Melanocyte of skin (primary cell): ENCODE measurements around the gene SNX9.

DNA sequence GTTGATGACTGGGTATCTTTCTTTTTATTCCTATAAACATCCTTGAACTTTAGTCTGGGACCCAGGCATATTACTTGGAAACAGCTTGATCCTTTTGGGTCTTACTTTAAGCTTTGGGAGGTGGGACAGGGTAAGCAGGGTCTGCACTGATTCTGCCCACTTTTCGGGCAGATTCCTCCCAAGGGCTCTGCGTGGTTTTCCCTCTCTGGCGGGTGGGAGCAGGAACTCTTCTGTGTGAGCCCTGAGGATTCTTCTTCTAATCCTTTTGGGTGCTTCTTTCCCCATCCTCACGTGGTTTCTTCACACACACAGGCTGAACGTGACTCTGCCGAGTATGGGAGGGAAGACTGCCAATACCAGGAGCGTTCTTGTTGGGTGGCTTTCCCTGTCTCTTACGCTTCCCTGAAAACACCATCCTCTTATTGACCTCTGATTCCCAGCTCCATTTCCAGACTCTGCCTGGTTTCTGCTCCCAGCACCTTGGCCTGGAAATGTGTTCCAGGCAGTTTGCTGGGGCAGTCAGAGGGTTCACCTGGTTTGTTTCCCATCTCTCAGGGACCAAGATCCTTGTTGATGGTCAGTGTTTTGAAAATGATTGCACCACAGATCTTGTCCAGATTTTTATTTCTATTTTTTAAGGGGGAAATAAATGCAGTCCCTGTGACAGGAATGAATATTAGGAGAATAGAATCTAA lies 200.7 kb downstream of the ARID1B start:
- CAGE, long polyA plus RNA, 2 experiments, result no peak in any of the 2 experiments

DNA sequence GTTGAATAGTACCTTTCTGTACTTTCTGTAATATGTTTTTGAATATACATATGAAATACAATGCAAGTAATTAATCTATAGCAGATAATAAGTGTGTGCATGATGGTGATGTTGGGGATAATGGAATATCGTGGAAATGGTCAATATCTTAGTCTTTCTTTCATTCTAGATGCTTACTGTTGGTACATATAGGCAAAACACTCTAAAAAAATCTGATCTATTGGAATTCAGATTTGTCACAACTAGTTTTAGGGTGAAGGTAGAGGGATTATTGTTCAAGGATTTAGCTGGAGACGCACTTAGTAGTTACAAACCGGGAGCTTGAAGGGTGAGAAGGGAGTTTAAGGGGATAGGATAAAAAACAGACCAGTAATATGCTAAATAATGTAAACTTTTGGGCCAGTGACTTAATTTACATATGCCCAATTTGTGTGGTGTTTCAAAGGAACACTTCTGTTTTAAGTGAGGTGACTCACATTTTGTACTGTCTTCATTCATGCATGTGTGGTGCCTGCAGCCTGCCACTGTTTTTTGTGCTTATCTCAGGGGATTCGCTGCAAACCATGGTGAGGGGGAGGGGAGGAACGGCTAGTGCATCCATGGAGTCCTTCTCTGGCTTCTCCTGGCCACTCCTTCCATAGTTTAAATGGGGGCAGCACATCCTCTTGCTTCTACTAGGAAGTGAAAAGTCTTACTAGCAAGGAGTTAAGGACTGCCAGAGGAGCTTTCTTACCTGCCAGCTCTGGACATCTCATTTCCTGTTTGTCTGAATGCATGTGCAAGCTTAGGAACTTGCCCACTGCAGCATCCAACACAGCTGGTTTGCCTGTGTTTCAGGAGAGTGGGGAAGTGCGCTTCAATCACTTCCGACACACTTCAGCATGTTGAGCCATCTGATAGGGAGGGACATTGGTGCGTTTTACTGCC lies 211.0 kb downstream of the ARID1B start:
- CAGE, long polyA plus RNA, 2 experiments, result no peak in any of the 2 experiments

DNA sequence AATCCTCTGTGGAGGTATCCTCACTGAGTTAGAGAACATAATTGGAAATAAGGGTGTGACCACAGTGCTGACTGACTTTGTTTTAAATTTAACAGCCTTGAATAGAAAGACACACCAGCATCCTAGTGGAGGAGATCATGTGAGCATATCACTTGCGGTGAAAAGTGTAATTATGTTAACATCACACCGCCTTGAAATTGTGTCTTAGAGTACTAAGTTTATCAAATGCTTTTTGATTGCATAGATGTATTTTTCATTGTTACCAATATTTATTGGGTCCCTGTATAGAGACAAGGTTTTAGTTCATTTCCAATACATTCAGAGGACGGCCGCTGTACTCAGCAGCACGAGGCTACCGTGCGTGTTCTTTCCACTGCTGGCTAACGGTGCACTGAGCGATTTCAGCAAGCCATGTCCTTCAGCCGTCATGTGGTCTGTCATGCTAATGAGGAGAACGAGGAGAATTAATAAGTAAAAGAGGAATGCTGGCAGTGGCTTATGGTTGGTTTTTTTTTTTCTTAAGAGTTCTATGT lies 253.4 kb downstream of the ARID1B start:
- CAGE, long polyA plus RNA, 2 experiments, result no peak in any of the 2 experiments

DNA sequence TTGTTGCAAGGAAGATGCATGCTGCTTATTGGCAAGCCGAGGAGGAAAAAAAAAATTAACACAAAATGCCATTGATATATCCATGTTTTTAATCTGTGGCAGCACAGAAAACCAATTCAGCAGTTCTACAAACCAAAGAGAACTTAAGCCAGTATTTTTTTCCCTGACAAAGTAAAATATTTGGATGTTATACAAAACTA lies 231.4 kb downstream of the TMEM242 start:
- CAGE, long polyA plus RNA, 2 experiments, result no peak in any of the 2 experiments

GRCh38 chr6:157240331-157241086 lies 82.8 kb downstream of the TMEM242 start:
- CAGE, long polyA plus RNA, 2 experiments, result no peak in any of the 2 experiments

DNA sequence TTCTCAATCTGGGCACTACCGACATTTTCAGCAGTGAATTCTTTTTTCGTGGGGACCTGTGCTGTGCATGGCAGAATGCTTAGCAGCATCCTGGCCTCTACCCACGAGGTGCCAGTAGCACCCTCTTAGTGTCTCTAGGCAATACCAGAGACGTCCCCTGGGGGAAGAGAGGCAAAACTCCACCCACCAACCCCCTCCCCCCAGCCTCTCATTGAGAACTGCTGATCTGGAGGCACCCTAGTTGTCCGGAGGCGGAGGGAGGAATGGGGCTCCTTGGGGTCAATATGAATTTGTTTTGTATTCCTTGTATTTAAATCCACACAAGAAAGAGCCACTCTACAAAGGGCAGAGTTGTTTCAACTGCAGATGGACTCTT lies 50.1 kb downstream of the TMEM242 start:
- CAGE, long polyA plus RNA, 2 experiments, result no peak in any of the 2 experiments

GRCh38 chr6:157379625-157379880 lies 1.4 kb upstream of the ZDHHC14 start:
- CAGE, long polyA plus RNA, 2 experiments, result no peak in any of the 2 experiments

DNA sequence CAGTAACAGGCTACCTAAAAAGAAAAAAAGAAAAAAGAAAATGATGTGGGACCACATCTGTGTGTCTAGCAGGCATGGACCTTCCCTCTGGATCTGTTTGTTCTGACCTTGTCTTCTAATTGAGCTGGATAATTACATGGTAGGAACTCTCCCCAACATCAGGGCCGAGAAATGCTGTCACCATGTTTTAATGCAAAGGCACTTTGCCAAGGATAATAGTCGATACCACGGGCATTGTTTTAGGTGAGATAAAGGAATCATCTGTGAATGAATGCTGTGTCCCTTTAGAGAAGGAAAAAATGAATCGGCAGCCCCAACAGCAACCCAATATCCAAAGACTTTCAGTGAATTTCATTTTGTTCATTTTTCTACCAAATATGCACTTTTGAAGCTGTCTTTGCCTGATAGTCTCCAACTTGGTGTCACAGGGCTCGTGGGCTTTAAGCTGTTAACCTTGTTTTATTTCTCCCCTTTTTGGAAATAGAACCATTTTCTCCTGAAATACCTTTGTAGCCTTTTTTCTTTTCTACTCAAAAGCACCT lies 149.2 kb downstream of the ZDHHC14 start:
- CAGE, long polyA plus RNA, 2 experiments, result no peak in any of the 2 experiments

GRCh38 chr6:157652373-157653340 lies 170.4 kb upstream of the SNX9 start:
- CAGE, long polyA plus RNA, 2 experiments, result no peak in any of the 2 experiments

DNA sequence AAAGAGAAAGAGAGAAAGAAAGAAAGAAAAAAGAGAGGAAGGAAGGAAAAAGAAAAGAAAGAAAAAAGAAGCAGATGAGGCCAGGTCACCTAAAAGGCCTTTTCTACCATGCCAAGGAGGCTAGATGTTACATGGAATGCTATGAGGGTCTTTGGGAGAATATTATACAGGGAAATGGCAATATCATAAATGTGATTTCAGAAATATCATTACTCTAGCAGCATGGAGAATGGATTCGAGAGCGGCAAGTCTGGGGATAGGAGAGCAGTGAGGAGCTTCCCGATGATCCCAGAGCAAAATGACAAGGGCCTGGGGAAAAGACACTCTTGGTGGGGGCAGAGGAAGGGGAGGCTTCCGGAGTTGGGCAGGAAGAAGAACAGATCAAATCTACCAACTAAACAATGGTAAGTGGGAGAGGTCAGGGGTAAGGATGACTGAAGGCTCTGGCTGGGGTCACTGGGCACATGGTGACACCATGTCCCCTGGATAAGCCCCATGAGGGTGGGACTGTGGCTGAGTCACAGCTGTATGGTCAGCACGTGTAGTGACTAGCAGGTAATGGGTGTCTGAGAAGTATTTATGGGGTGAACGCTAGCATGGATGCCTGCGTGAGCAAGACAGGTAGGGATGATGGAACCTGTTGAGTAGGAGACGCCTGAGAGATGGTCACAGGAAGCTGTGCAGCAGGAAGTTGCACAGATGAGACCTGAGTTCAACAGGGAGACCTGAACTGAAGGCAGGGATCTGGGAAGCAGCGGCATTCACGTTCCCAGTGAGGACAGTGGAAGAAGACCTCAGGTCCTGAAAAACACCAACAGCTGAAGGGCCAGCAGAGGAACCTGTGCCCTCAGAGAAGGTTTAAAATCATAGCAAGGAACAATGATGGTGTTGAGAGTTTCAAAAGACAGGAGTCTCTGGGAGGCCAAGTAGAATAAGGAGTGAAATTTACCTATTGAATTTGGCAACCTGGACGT lies 64.5 kb upstream of the SNX9 start:
- CAGE, long polyA plus RNA, 2 experiments, result no peak in any of the 2 experiments

DNA sequence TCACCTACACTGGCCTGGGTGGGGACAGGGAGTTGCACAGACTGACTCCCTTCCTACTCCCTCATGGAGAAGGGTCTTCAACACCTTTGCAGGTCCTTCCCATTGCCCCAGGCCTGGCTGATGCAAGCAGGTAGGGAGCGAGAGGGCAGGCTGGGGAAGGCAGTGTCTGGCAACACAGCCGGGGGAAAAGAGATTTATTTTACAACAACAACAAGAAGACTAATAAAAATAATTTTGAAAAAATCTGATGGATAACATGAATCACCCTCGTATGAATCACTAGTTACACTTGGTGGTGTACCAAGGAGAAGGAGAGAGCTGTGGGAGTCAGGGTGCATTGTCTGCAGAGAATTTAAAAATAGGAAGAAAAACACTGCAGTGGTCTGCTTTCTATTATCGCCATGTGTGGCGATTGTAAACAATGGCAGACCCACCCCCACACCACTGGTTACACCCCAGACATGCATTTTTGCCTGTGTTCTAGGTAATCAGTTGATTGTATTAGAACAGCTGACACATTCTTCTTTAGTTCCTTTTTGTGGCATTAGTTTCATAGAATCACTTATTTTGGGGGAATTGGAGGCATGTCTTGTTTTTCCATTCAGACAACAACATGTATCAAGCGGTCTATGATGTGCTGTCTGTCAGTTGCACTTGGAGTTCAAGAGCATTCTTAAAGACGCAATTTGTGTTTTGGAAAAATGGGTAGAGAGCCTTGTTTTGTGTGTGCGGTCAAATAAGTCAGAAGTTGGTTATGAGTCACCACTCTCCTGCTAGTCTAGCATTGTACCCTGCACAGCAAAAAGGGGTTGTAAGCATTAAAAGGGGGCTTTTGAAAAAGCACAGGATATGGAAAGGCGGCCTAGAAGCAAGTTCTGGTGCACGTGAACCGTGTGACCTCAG lies 62.0 kb upstream of the SNX9 start:
- CAGE, long polyA plus RNA, 2 experiments, result no peak in any of the 2 experiments

GRCh38 chr6:157814775-157815412 lies 8.2 kb upstream of the SNX9 start:
- CAGE, long polyA plus RNA, 2 experiments, result no peak in any of the 2 experiments

DNA sequence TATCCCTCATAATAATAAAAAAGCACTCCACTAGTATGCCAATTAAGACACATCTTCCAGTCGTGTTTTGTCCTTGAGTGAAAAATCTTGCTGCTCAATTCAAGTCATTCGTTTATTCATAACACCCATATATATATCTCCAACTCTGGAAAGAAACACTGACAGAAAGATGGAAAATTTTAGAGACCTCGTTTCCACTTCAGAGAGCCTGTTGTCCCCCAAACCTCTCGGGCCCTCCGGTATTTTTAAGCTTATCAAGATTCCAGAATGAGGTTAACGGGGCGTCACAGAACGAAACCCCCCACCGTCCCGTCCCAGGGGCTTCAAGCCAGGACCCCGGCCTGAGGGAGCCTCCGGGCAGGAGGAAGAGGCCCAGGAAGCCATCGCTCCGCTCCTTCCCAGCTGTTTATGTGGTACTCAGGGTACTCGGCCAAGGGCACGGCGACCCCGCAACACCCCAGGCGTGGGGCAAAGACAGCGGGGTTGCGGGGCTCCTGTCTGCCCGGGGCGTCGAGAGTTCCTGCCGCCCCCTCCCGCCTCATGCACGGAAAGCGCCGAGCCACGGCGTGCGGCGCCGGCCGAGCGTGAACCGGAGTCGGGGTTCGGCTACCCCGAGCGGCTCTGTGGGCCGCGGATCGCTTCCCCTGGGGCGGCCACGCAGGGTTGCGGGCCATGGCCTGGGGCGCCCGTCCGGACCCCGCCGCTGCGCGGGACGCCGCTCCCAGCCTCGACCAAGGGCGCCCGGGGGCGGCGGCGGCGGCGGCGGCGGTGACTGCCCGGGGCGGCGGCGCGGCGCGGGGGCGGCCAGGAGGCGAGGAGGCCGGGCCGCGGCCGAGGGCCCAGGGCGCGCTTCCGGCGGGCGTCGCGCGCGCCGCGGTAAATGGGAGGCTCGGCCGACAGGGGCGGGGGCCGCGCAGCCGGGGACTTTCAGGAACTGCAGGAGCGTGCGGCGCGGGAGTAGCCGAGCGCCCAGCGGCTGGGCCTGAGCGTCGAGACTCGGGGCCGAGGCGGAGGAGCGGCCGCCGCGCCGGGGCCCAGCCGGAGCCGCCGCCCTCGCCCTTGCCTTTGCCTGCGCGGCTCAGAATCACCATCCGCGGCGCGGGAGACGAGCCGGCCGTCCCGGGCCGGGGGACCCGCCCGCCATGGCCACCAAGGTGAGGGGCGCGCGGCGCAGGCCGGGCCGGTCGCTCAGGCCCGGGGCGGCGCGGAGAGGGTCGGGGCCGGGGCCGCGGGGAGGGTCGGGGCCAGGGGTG lies at the start of gene SNX9:
TSS of gene SNX9 (plus strand) at position 954 of the 1,253 bp plus-strand sequence.
- CAGE, long polyA plus RNA, 2 experiments, result no peak in any of the 2 experiments

- CAGE, long polyA plus RNA, 2 experiments, result no peak in any of the 2 experiments
These were observed 16.6 kb downstream of the SNX9 start for GRCh38 chr6:157839655-157840135.

DNA sequence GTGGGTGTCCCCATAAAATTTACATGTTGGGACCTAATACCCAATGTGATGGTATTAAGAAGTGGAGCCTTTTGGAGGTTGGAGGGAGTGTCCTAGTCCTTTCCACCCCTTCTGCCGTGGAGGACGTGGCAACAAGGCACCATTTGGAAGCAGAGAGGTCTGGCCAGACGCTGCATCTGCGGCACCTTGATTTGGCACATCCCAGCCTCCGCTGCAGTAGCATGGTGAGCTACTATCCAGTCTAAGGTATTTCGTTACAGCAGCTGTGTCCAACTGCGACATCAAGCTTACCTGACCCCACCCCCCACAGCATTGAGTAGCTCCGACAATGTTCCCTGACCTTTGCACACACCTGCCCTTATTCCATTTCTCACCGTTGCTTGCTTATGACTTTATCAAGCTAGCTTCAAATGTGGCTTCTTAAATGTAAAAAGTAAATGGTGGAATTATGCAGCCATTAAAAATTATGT lies 29.8 kb upstream of the SYNJ2 start:
- CAGE, long polyA plus RNA, 2 experiments, result no peak in any of the 2 experiments

GRCh38 chr6:158009326-158010059 lies 27.8 kb downstream of the SYNJ2 start:
- CAGE, long polyA plus RNA, 2 experiments, result no peak in any of the 2 experiments

- CAGE, long polyA plus RNA, 2 experiments, result no peak in any of the 2 experiments
These were observed 60.9 kb downstream of the SYNJ2 start for GRCh38 chr6:158042060-158043515.

- CAGE, long polyA plus RNA, 2 experiments, result no peak in any of the 2 experiments
These were observed 15.4 kb downstream of the GTF2H5 start for GRCh38 chr6:158183516-158183981.

DNA sequence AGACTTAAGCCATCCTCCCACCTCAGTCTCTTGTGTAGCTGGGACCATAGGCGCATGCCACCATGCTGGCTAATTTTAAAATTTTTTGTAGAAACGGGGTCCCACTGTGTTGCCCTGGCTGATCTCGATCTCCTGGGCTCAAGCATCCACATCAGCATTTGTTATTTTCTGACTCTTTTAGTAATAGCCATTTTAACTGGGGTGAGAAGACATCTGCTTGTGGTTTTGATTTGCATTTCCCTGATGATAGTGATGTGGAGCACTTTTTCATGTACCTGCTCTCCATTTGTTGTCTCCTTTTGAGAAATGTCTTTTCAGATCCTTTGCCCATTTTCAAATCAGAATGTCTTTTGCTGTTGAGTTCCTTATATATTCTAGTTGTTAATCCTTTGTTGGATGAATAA lies 22.2 kb upstream of the TULP4 start:
- CAGE, long polyA plus RNA, 2 experiments, result no peak in any of the 2 experiments

DNA sequence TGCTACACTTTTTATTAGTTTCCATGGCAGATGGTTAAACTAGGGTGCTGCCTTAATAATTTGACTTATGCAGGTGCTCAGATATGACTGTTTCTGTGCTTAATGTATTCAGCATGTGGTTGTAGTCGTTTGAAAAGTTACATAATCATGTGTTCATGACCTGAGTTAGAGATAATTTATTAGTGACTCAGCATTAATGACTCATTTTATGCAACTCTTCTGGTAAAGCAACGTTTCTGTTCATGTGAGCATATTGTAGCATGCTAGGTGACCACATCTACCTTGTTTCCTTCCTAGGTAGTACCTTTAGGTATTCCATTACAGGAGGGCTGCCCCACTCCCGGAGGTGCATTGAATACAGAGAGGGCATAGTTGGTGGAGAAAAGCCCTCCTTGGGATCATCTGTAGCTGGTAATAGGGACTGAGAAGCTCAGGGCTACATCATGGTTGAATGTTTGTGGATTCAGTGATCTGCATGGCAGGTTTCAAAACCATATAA lies 11.0 kb downstream of the TULP4 start:
- CAGE, long polyA plus RNA, 2 experiments, result no peak in any of the 2 experiments